Endothelial cell (in vitro differentiated cells): Measurements from ENCODE around the gene TST.

GRCh38 chr22:36386298-36387301 is 1.2 kb downstream of the MYH9 start:
- PRO-cap = bidirectional peak, plus-strand start at chr22:36386759, minus-strand start at chr22:36386548; bidirectional peak, plus-strand start at chr22:36387063, minus-strand start at chr22:36387062; bidirectional peak, plus-strand start at chr22:36387275, minus-strand start at chr22:36387207

DNA sequence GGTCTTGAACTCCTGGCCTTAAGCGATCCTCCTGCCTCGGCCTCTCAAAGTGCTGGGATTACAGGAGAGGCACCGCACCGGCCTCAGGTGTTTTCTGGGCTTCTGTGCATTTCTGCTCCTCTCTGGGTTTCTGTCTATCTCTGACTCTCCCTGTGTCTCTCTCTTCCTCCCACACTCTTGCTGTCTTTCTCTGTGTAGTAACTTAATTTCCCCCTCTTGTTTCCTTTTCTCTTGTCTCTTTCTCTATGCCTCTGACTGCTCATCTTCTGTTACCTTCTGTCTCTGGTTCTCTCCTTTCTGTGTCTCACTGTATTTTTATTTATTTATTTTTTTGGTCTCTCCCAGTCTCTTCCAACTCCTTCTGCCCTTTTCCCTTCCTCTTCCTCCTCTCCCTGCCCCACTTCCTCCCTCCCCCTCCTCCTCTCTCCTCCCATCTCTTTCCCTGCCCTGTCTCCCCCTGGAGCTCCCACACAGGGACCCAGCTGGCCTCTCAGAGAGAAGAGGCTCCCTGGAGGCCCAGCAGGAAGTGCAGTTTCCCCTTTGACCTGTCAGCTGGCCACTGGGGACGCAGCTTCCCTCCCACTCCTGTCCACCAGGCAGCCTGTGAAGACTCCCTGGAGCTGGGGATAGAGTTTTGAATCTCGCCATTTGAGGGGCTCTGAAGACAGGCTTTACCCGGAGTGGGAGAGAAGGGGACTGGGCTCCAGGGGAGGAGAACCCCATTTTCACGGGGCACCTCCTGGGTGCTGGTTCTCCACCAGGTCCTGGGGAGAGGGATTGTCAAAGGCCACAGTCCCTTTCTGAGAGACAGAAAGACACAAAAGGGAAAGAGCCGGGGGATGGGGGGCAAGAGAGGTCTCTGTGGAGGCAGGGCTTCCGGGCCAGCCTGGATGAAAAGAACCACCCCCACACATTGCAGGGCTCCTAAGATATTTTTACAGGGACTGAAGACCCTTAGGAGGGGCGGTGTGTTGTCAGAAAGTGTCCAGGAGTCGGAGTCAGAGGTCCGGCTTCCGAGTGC is 38.4 kb upstream of the MYH9 start:
- PRO-cap = bidirectional peak, plus-strand start at position 582 of the sequence, minus-strand start at position 306 of the sequence

GRCh38 chr22:36445232-36445825 is 36.1 kb downstream of the TXN2 start:
- PRO-cap = no peak

- PRO-cap = no peak
Measured at GRCh38 chr22:36453254-36453712, 28.2 kb downstream of the TXN2 start.

DNA sequence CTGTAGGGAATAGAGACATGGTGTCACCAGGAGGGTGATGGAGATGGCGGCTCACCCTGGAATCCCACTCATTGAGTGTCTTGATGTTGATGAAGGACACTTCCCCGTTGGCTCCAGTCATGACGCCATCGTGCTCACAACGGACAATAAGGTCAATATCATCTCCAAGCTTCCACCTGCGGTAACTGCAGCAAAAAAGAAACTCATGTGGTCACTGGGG is 9.5 kb upstream of the FOXRED2 start:
- PRO-cap = no peak

GRCh38 chr22:36554073-36554647 is 25.2 kb upstream of the EIF3D start:
- PRO-cap = bidirectional peak, plus-strand start at chr22:36554389, minus-strand start at chr22:36554198

GRCh38 chr22:36569862-36570372 is 41.0 kb upstream of the EIF3D start:
- PRO-cap = bidirectional peak, plus-strand start at chr22:36570245, minus-strand start at chr22:36570147; unidirectional peak, plus-strand start at chr22:36570228

DNA sequence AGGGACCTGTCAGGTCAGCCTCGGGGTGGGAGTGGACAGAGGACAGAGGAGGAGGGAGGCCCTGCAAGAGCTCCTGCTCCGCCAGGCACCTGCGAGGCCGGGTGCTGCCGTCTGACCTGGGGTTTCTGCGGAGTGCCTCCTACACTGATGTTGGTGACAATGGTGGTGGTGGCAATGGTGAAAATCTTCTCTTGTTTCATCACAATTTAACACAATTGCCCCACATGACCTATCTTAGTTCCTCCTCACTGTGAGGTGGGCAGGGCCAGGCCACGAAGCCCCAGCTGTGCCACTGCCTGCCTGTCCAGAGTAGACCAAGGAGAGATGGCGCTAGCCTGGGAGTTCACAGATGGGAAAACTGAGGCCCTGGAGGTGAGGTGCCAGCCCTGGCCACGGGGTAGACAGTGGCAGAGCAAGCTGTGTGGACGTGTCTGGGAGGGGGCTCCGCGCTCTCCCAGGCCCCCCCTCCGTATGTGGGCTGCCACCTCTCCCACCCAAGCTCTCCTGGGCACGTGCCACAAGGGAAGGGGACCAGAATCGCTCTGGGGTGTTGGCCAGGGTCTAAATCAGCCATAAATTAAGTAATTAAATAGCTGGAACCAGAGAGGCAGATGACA is 10.1 kb downstream of the CSF2RB start:
- PRO-cap = no peak

DNA sequence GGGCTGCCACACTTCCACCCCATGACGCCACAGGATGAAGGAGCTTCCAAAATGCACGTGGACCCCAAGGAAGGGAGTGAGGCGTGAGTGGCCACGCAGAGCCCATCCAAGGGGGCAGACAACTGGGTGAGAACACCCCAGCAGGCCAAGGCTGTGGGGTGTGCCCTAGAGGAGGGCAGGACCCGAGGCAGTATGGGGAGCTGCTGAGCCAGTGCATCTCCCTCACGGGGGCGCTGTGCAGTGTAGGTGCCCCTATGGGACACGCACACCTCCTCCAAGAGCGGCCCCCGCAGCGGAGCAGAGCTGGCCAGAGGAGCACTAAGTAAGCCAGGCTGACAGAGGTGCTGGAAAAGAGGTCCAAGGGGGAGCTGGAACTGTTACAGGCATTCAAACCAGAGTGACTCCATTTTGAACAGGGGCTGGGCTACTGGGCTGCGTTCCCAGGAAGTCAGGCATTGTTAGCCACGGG is 30.3 kb downstream of the TEX33 start:
- PRO-cap = no peak

DNA sequence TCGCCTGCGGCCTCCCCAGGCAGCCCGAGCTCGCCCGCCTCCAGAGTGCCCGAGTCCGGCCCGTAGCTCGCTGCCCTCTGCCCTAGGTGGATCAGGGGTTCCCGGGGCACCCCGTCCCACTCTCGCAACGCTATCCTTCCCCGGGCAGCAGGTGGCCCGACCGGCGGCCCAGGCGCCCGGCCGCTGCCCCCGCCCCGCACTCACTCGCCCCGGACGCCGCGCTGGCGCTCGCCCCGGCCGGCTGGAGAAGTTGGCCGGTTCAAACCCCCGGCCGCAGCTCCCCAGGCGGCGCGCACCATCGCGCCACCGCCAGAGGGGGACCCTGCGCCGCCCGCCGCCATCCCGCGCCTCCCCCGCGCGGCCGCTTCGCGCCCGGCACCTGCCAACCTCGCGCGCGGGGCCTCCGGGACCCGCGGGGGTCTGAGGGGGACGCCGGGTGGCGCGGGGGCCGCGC is at the start of gene TST:
Gene TST, minus strand, starts transcription at position 252 of the 454 bp plus-strand sequence.
- PRO-cap = bidirectional peak, plus-strand start outside the sequence, minus-strand start at position 252 of the sequence

DNA sequence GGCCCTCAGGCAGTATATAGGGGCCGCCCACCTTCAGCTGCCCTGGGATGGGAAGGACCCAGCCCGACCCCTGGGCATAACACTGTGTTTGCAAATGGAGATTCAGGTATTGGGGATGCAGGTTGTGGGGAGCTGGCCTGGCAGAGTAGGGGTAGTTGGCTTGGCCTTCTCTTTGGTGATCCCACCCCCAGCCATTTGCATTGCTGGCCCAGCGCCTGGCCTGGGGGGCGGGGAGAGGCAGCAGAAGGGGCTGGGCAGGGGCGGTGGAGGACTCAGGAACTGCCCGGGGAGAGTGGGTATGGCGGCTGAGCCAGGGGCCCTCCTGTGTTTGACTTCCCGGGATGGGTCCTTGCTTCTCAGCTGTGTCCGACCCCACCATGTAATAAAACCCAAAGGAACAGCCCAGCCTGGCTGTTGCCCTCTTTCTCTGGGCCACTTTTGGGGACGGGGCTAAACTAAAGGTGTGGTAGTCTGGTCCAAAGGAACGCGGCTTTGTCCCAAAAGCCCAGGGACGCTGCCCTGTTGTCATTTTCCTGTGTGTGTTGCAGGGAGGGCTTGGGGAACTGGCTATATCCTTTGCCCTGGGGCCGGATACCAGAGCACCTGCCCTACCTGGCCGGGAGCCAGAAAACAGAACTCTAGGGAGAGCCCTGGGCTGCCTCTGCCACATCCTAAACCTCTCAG is 11.6 kb downstream of the KCTD17 start:
- PRO-cap = no peak

DNA sequence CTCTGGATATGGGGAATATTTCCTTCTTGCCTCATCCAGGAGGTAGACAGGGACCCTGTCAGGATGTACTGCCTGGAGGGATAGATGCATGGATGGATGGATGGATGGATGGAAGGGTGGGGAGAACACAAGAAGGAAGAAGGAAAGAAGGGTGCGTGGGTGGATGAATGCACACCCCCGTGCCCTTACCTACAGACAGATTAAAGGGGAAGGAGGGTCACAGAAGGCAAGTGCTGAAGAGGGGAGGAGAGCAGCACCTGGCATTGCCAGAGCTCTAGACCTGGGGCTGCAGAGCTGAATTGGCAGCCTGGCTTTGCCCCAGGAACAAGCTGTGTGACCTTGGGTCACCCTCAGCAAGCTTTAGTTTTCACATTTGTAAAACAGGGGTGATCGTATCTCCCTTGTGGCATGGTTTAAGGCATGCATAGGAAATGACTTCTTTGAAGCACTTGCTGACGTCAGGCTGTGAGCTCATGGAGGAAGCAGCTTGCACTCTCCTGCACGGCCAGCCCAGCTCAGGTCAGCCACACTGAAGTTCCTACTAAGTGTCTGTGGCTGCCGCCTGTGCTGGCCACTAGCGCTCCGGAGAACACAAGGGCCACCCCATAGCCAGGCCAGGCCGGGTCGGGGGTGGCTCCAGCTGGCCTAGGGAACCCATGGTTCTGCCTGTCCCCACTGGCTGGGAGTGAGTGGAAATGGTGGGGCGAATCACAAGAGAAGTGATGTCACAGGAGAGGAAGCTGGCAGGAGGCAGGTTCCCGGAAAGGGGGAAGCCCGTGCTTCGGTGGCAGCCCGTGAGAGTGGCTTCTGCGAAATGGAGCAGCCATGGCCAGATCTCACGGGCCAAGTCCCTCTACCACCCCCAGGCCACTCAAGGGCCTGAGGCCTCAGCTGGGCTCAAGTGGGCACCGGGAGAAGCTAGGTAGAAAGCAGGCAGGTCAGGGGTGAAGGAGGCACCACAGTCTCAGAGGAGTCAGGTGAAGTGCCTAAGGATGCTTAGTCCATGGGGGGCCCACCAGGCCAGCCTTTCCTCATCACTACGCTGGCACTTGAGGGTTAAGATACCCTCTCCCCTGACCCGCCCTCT is 28.1 kb downstream of the KCTD17 start:
- PRO-cap = no peak

GRCh38 chr22:37100476-37101066 is 8.9 kb downstream of the TMPRSS6 start:
- PRO-cap = no peak

DNA sequence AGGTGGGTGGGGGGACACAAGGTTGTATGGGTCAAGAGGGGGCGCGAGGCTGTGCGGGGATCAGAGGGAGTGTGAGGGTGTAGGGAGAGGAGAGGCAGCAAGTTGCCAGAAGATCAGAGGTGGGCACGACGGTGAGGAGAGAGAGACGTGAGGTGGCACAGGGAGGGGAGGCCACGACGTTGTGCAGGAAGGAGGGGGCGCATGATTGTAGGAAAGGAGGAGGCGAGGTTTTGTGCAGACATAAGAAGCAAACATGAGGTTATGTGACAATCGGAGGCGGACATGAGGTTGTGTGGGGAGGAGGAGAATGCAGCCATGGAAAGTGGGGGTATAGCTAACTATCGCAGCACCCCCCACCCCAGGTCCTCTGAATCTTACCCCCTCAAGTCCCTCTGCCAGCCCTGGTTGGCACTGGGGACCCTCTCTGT is 12.7 kb downstream of the RAC2 start:
- PRO-cap = no peak

GRCh38 chr22:37492766-37493202 is 6.6 kb upstream of the MFNG start:
- PRO-cap = no peak

- PRO-cap = no peak
Measured at GRCh38 chr22:37517760-37518366, 1.4 kb downstream of the CARD10 start.

DNA sequence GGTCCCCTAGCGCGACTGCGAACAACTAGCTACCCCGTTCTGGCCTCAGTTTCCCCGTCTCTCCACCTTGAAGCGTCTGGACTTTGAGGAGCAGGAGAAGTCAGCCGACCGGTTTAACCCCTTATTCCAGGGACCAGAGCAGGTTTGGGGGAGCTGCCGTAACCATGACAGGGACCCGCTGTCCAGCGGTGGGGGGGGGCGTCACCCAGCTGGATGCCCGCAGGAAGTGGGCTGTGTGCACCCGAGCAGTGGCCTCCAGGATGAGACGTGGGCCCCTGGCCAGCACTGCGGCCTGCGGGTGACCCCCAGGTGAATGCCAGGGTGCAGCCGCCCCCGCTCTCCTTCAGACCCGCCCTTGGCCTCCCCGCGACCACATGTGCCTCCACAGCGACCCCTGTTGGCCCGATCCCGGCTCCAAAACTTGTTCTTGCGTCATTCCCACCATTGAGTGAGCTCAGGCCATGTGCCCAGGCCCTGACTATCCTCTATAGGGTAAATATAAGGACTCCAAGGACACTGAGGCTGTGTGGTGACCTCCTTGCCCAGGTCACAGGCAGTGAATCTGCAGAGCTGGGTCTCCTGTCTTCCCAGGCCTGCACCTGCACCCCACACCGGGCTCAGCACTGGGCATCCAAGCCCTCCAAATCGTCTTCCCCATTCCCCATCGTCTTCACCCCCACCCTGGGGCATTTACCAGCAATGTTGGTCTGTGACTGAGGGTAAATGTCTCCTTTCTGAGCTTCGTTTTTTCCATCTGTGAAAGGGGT is 1.4 kb downstream of the CDC42EP1 start:
- PRO-cap = unidirectional peak, minus-strand start at position 357 of the sequence

GRCh38 chr22:37563051-37563746 is 2.9 kb downstream of the CDC42EP1 start:
- PRO-cap = no peak

GRCh38 chr22:37601592-37602430 is 6.8 kb upstream of the GGA1 start:
- PRO-cap = unidirectional peak, minus-strand start at chr22:37601684

- PRO-cap = no peak
Measured at GRCh38 chr22:37609121-37609289, 371 bp downstream of the GGA1 start.